Anterior vena cava (tissue), 1 donor: ENCODE measurements around a stretch of chr4.

GRCh38 chr4:48093805-48094294 lies 40.2 kb downstream of the TXK start:
- PRO-cap, result no peak

GRCh38 chr4:48127369-48128542 lies 6.3 kb downstream of the TXK start:
- PRO-cap, result no peak

GRCh38 chr4:48129529-48129952 lies 4.5 kb downstream of the TXK start:
- PRO-cap, result no peak

DNA sequence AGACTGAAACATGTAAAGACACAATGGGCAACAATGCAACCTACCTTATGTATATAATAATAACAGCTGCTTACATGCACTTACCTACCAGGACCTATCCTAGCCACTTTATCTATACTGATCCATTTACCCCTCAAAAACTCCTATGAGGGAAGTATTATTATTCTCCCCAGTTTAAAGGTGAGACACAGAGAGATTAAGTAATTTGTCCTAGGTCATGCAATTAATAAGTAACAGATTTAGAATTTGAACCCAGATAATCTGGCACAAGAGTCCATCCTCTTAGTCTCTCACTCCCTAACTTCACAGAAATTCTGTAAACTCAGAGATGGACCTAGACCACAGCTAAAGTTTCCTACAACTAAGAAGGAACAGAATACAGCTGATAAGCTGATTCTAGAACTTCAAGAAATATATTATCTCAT lies 58.7 kb downstream of the TEC start:
- PRO-cap, result no peak

GRCh38 chr4:48213736-48213984 lies 56.0 kb downstream of the TEC start:
- PRO-cap, result no peak

DNA sequence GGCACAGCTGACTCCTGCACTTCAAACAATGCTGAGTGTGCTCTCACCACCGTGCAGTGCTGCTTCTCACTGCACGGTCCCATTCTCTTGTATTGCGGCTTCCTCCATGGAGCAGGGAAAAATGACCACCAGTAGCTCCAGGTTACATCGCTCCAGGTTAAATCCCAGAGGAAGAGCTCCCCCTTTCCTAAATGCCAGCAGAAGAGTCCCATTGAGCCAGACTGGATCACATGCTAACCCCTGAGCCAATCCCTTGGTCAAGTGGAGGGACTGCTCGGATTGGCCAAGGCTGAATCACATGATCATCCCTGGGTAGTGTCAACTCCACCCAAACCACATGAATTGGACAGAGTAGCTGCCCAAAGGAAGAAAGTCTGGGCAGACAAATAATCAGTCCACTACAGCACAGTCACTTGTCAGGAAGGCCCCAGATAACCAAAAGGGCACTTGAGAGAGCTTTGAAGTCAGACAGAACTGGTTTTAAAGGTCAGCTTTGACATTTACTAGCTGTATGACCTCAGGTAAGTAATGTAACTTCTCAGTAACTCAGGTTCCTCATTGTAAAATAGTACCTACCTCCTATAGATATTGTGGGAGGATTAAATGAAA lies 14.4 kb downstream of the TEC start:
- PRO-cap, result no peak

DNA sequence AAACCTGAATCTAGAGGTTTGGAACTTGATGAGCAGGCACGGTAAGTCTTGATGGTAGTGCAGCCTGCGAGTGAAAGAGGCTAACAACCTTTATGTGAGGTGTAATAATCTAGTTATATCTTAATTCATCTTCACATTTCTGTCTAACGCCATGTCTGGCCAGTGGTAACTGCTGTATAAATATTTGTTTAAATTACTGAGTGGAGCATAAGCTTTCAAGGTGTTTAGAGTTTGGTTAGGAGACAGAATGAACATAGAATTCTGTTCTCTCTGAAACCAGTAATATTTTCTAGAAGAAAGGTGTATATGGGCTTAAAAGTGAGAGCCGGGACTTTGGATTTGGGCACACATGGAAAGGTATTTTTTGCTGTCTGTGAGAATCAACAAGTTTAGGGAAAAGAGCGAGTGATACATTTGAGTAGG lies 10.2 kb downstream of the SLAIN2 start:
- PRO-cap, result no peak

DNA sequence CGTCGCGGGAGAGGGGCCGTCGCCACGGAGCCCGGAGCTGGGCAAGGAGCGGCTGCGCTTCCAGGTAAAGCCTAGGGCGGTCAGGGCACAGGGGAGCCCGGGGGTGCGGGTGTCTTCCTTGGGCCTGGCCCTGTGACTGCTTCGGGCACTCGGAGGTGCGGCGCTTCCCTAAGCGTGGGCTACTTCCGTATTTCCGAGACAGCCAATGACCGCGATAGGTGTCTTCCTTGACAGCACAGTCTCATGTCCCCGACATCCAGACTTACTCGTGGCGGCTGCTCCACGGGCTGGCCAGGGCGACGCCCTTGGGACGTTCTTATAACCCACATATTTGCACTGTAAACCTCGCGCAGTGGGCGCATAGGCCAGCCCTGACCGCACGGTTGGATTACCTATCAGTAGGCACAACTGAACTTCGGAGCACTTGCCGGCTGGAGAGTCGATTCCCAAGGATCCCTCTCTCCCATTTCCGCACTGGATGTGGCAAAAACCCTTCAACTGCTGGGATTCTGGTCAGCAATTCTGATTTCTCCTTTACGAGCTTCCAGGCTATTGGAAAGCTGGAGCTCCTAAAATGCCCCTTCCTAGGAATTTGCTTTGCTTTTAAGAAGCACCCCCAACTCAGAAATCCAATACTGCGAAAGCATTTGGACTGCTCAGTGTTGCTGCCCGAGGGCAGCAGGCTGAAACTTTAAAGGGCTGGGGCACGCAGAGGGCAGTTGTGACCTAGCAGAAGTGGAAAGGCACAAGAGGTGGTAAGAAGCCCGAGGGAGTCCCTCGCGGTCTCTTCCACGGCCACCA lies 1.3 kb downstream of the ZAR1 start:
- PRO-cap, result no peak

GRCh38 chr4:48550656-48550857 lies 60.5 kb downstream of the ZAR1 start:
- PRO-cap, result no peak

GRCh38 chr4:48554683-48555270 lies 64.7 kb downstream of the ZAR1 start:
- PRO-cap, result no peak

DNA sequence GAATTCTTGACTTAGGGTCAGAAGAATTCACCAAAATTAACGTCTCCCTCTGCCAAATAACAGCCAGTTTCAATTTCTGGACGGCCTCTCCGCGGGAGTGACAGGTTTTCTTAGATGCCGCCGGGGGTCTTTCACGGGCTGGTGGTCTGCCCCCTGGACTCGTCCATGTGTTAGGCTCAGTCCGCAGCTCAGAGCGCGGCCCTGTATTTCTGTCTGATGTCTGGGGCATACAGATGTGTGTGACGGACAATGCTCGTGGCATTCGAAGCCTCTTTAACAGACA lies 904 bp upstream of the DCUN1D4 start:
- PRO-cap, result no peak

- PRO-cap, result bidirectional peak, plus-strand start at chr4:51843131, minus-strand start at chr4:51842792
Observed at GRCh38 chr4:51842391-51842958, 478 bp upstream of the DCUN1D4 start.

- PRO-cap, result no peak
Observed at GRCh38 chr4:52658637-52658934, 515 bp downstream of the USP46 start.

- PRO-cap, result unidirectional peak, plus-strand start at chr4:52712404; unidirectional peak, plus-strand start at chr4:52712517; unidirectional peak, minus-strand start at chr4:52712916
Observed at GRCh38 chr4:52712087-52713088, 38.8 kb downstream of the ERVMER34-1 start.

DNA sequence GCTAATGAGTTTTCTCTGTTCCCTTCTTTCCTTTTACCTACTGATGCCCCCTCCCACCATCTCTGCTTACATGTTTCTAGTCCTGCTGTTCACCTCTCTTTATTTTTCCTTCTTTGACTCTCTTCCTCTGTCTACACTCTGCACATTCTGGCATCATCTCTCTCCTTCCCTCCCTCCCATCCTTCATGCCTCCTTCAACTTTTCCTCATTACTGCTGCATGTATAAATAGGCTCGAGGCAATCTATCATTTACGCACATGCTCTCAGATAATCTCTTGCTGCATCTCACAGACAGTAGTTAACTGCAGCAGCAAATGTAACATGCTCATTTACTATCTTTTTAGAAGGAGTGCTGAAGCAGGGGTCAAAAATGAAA lies 127.7 kb downstream of the RASL11B start:
- PRO-cap, result no peak

GRCh38 chr4:53009701-53010196 lies 147.6 kb downstream of the RASL11B start:
- PRO-cap, result no peak

- PRO-cap, result no peak
Observed at GRCh38 chr4:53010197-53010752, 148.2 kb downstream of the RASL11B start.

DNA sequence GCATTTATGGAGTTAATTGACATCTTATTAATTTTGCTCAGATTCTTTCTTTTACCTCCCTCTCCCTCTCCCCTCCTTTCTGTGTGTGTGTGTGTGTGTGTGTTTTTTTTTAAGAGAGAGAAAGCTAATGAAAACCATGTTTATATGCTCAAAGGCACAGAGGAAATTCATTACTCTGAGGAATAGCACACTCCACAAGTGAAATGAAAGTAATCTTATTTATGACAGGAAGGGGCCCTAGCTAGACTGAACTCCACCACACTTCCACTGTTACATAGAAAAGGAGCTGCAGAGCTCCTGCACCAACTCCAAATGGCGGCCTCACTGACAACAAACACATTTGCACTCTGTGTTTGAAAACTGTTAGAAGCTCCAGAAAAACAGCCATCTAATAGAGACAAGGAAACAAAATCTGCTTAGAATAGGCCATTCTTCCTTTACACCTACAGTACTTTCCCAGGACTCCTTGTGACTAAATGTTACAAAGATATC lies 150.7 kb downstream of the RASL11B start:
- PRO-cap, result no peak

GRCh38 chr4:53014329-53014946 lies 152.3 kb downstream of the RASL11B start:
- PRO-cap, result no peak

DNA sequence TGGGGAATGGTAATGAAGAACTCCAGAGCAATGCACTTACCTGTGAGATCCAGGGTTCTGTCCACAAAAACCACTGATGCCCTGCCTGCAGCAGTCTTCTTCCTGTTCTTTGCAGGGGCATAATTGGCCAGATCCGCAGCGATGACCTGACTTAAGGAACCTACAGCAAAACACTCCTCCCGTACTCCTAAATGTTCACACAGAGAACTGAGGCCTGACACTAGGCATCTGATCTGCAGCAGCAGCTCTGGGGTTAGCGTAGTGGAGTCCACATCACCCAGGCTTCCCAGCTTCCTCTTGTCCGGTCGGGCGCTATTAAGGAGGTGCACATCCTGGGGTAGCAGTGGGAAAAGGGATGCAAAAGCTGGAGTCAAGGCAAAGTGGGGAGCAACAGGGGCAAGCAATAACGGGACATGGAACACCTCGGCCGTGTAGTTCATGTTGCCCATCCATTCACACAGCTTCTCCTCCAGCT lies 760 bp downstream of the SCFD2 start:
- PRO-cap, result no peak